LUHMES (cell line): ENCODE results near the genes FBXL4 and POPDC3.

DNA sequence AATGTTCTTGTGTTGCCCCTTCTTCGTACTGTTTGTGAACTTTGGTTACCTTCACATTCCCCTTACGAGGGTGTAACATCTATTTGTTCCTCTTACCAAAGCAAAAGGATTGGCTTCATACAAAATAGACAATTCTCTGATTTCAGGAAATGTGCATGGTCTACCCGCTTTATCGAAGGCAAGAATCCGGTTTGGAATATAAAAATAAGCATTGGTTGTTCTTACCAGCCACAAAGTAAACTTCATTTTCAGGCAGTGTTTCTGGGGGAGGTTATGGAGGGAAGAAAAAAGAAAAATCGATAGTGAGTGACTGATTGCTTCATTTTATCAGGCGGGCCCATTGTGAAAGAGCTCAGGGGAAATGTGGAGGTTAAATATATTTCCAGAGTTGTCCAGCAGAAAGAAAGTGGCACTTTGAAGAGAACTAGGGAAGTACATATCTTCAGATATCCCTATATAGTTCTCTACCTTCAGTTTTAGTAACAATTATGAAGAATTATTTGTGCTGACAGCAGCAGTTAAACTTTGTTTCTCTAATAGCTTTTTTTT, 2.6 kb downstream of the POU3F2 start:
- PRO-cap: no peak

- PRO-cap: no peak
Measured at GRCh38 chr6:98847843-98848555, 13.6 kb downstream of the POU3F2 start.

- PRO-cap: bidirectional peak, plus-strand start at chr6:98947520, minus-strand start at chr6:98947465; bidirectional peak, plus-strand start at chr6:98947588, minus-strand start at chr6:98947538; bidirectional peak, plus-strand start at chr6:98947753, minus-strand start at chr6:98947726; bidirectional peak, plus-strand start at chr6:98948178, minus-strand start at chr6:98947949
Measured at GRCh38 chr6:98947304-98948397, at the start of gene FBXL4. TSS of gene FBXL4 (minus strand) at chr6:98947946.

DNA sequence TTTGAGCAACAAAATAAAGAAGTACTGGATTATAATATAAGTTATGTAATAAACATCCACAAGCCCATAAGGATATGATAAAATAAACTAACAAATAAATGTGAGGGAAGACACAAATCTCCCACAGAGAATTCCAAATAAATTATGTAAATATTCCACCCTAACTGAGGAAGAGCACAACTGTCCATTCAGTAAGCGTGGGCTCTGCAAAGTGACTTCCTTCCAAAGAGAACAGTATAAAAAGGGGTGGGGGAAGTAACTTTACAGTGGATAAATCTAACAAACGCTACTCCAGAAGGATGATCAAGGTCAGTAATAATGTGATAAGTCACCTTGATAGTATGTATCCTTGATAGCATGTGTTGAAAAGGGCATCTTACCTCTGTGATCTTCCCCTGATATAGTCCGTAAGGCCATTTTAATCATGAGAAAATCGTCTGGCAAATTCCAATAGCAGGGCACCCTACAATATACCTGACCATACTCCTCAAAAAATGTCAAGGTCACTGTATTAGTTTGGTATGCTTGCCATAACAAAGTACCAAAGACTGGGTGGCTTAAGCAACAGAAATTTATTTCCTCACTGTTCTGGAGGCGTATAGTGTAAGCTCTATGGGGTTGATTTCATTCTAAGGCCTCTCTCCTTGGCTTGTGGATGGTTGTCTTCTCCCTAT, 1.7 kb downstream of the PNISR start:
- PRO-cap: no peak

GRCh38 chr6:99836172-99836401, 157.9 kb downstream of the MCHR2 start:
- PRO-cap: no peak

DNA sequence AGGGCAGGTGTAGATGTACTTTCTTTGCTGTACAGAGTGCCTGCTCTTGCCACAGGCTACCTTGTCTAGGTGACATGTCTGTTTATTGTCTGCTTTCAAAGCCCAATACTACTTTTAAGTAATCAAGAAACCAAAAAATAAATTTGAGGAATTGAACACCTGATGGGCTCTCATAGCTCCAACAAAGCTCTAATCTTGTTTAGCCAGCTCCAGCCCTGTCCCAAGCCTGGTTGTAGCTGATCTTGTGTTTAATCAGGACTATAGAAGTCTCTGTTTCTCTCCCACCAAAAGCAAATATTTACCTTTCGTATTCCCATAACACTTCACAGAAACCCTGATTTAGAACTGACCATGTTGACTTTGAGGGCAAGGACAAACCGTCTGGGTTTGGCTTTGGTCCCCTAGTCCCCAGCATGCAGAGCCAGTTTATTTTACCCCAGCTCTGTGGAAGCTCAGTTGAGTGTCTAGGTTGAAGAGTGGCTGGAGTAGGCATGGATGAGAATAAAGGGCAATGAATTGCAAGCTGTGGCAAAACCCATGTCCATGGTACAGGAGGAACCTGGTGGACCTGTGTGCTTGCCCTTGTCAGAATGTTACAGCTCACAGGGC, 17.9 kb upstream of the SIM1 start:
- PRO-cap: no peak

DNA sequence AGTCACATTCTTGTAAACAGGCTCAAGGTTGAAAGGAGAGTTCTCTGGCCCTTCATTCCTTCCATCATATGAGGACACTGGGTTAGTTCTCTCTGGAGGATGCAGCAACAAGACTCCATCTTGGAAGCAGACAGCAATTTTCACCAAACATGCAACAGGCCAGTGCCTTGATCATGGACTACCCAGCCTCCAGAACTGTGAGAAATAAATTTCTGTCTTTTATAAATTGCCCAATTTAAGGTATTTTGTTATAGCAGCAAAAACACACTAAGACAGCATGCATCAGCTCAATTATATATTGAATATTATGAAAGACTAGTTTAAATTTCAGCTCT, 190.4 kb upstream of the GRIK2 start:
- PRO-cap: no peak

- PRO-cap: no peak
Measured at GRCh38 chr6:103293844-103294043, 1566.0 kb downstream of the HACE1 start.

DNA sequence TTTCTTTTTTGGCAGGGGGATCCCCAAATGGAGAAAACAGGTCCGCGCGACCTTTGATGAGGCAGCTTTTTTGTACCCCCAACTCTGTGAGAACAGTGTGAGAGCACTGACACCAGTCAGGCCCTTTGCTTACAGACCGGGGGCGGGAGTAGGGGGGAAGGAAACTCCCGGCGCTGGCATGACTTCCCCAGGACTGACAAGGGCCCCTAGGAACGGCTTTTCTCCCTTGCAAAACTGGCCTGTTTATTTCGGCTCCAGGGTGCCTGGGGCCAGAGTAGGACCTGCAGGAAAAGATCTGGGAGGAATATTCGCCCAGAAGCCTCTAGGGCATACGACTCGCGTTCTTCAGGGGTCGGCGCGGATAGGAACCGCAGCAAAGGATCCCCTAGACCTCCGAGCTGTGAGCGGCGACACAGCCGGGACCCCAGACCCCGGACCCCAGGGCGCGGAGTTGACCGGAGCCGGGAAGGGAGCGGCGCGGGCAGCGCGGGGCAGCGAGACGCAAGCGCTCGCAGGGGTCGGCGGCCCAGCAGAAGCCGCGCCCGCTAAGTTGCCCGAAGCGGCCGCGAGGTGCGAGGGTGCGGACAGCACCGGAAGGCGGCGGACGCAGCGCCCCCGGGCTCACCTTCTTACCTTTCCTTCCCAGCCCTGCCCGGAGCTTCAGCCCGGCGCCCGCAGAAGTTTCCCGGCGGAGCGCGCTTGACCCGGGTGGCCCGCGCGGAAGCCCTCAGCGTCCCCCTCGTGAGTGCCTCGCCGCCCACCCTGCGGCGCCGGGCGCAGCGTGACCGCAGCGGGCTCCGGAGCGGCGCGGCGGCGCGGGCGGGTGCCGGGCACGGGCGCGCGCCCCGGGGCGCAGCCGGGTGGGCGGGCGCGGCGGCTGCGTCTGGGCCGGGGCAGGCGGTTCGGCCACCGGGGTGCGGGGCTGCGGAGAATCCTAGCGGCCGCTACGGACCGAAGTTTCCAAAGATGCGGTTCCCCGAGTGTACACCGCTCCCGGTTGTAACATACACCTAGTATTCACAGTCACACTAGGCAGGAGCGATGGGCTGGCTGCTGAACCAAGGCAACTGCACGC, at the start of gene POPDC3:
Gene POPDC3, minus strand, starts transcription at position 815 of the 1,075 bp plus-strand sequence.
- PRO-cap: unidirectional peak, plus-strand start at position 246 of the sequence; unidirectional peak, plus-strand start at position 340 of the sequence; bidirectional peak, plus-strand start at position 574 of the sequence, minus-strand start at position 533 of the sequence; bidirectional peak, plus-strand start at position 897 of the sequence, minus-strand start at position 784 of the sequence; bidirectional peak, plus-strand start at position 1,013 of the sequence, minus-strand start at position 969 of the sequence

GRCh38 chr6:105301010-105301485, 101.8 kb downstream of the PREP start:
- PRO-cap: no peak

GRCh38 chr6:105302077-105303342, 100.4 kb downstream of the PREP start:
- PRO-cap: no peak

- PRO-cap: no peak
Measured at GRCh38 chr6:105326032-105326794, 76.7 kb downstream of the PREP start.

- PRO-cap: no peak
Measured at GRCh38 chr6:105892912-105893492, 193.1 kb upstream of the PRDM1 start.

GRCh38 chr6:106006248-106006604, 79.9 kb upstream of the PRDM1 start:
- PRO-cap: no peak

- PRO-cap: no peak
Measured at GRCh38 chr6:106098376-106099101, 12.4 kb downstream of the PRDM1 start.

- PRO-cap: no peak
Measured at GRCh38 chr6:106099102-106099721, 13.1 kb downstream of the PRDM1 start.

DNA sequence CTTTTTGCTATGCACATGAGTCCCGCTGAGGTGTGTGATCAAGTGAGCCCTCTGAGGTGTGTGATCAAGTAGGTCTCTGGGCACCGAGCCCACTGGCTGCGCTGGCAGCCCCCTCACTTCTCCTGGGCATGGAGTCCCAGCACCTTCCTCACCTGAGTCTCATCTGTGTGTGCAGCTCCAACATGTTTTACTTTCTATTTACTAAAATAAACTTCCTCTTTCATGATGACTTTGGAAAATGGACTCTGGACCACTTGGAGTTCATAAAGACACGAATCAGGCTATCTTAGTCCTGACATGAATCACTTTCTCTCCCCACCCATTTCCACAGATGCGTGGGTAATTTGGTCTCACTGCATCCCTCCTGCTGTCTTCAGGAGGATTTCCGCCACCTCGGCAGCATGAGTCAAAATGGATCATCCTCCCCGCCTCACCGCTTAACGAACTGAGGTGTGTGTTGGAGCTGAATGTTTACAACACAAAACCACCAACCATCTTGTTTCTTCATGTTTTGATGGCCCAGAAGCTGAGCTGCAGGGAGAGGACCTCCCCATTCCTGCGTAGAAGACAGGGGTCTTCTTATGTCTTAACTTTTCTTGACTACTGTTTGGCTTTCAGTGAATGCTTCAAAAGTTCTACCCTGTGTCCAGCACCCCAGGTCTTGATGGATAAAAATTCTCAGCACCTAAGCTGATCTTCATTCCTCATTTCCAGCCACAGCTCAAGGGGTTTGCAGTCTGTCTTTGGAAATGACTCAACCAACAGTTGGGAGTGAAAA, 40.0 kb downstream of the PRDM1 start:
- PRO-cap: no peak

DNA sequence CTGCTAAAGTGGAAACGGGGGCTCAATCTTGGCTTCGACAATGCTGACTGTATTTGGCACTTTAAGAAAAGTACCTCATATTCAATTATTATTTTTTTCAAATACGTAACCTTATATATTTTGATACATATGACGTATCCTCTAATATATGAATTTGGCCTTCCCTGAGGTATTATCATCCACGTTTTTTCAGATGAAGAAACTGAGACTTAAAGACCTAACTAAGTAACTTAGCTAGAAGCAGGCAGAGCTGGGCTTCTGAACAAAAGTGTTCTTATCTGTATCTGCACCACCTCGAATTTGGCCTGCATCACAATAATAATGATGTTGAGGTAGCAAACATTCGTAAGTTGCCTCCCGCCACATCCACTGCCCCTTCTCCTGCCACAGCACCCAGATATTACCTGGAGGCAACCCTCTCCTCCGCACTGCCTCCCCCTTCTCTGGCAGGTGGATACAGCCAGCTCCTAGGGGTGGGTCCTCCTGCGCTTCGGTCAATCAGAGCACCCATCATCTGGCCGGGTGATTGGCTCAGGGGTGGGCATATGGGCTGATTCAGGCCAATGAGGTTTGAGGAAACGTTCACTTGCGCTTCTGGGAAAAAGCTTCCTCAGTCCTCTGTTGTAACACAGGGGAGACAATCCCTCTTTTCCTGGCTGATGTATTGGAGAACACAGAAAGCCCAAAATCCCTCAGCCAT, 81.8 kb downstream of the PRDM1 start:
- PRO-cap: no peak

GRCh38 chr6:106178636-106179628, 92.8 kb downstream of the PRDM1 start:
- PRO-cap: no peak

GRCh38 chr6:106458221-106458592, 97.7 kb downstream of the CRYBG1 start:
- PRO-cap: no peak